ENCODE data around the genes SAE1, C5AR2, EHD2 and SELENOW.

DNA sequence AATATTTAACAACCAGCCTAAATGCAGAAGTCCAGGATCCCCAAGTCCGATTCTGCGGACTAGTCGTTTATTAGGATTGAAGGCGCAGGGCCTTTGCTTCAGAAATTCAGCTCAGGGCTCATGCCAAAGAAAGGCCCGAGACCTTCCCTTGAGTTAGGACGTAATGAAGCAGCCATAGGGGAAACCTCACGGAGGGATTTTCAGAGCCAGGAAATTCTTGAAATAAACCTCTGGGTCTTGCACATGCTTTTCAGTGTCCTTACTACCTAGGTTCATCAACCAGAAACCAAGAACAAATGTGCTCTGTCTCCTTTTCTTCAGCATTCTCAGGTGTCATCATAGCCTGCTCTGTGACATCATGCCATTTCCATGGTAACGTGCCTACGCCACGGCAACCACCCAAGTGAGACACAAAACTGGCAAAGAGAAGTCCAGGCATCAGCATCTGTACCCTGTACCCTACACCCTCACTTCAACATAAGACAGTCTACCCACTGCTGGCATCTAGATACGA is 13.5 kb downstream of the ZC3H4 start:
- PRO-cap = no peak

DNA sequence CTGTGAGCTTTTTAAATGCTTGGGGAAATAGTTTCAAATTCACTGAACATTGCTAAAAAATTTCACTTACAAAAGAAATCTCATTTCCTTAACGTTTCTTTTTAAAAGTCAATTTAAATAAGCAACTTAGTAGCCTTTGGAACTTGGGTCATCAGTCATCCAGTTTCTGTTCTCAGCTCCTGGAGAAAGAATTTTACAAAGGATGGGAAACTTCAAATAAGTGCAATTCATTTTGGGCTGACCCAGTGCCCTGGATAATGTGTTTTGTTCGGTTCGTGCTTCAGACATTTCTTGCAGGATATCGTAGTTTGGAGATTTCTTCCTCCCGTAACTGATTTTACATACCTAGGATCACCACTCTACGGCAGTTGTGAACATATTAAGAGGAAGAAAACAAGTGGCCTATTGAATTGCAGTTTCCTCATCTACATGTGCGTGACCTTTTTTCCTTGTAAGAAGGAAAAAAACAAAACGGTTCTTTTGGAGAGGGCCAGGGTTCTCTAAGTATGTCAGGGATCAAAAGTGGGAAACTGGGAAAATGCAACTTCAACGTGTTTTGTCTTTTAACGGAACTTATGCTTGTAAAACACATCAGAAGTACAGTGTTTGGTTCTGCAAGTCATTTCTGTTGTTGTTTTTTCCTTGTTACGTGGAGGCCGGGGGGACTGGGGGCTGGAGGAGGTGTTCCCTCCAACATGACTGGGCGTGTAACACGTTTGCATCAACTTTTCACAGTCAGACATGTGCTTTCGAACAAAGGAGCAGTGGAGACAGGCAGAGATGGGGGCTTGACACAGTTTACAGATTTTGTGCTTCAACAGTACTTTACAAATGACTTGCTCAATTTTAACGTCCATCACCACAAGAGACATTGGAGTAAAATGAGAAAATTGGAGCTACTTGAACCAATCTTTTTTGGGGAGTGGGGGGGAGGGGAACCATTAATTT is 4.0 kb downstream of the ZC3H4 start:
- PRO-cap = no peak

DNA sequence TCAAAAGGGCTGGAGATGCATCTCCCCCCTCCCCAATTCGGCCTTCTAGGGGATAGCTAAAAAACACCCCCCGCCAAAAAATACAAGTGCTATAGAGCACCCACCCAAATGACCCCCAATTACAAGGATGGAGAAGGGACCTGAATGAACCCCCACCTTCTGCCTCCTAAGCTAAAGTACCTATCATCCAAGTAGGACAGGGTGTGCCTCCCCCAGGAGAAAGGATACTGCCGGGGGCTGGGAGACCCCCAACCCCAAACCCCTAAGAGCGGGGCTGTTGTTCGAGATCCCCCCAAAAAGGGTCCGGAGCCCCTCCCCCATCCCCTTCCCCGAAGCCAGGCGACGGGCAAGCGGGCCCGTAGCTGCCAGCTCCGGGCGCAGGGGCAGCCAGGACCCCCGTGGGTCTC is 1.9 kb downstream of the ZC3H4 start:
- PRO-cap = no peak

GRCh38 chr19:47130459-47131400 is at the start of gene SAE1:
TSS of gene SAE1 (plus strand) at chr19:47130835.
- PRO-cap = unidirectional peak, plus-strand start at chr19:47130778; unidirectional peak, plus-strand start at chr19:47130889

DNA sequence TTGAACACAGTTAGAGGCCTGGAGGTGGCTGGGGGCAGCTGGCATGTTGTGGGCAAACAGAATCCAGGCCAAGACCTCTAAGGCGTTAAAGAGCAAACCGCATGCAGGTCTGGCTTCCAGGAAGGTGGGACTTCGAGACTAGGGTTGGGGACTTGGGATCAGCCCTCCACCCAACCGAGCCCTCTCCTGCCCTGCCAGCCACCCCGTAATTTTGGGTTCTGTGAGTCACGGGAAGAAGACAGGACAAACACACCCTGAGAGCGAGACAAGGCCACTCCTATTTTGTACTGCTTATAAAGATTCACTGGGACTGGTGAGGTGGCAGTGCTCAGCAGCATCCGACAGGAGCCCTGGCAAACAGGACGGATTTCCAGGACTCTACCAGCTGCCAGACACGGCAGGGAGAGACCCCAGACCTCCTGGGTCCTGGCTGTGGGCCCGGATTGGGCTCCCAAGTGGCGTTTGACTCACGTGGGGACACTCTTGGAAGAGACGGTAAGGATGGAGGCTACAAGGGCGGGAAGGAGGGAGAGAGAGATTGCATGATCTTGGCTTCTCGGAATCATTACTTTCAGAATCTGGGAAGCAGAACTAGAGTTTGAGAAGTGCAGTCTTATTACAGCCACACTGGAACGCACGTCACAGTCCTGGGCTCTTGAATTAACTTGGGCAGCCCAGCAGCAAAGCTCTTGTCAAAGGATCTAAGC is at the start of gene C5AR2:
Gene C5AR2 (plus strand): TSS at position 321 of the 707 bp plus-strand sequence.
- PRO-cap = bidirectional peak, plus-strand start at position 321 of the sequence, minus-strand start at position 122 of the sequence; bidirectional peak, plus-strand start at position 610 of the sequence, minus-strand start at position 567 of the sequence

GRCh38 chr19:47351320-47352092 is 2.4 kb downstream of the DHX34 start:
- PRO-cap = no peak

GRCh38 chr19:47492694-47493858 is 9.1 kb upstream of the KPTN start:
- PRO-cap = bidirectional peak, plus-strand start at chr19:47493072, minus-strand start at chr19:47492779

- PRO-cap = no peak
Measured at GRCh38 chr19:47500971-47501883, 13.6 kb downstream of the NAPA start.

GRCh38 chr19:47509956-47511058 is 4.6 kb downstream of the NAPA start:
- PRO-cap = no peak

DNA sequence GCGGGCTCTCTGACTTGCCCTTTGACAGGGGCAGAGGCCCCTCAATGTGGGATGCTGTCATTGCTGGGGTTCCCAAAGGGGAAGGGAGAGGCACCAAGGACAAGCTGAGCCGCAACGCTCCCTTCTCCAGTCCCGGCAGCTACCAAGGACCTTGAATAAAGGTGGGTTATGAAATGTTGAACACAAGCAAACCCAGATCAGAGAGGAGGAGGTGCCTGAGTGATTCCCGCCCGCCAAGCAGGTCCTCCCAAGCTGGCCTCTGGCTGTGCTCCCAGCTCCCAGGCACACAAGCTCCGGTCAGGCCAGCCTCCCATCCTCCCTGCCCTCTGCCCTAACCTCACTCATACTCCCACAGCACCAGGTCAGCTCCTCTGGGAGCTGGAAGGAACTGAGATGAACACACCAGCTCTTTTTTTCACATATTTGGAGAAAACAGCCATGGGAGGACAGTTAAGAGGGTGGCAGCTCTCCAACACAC is 3.8 kb downstream of the NAPA start:
- PRO-cap = bidirectional peak, plus-strand start at position 360 of the sequence, minus-strand start at position 157 of the sequence

GRCh38 chr19:47511581-47512126 is 3.2 kb downstream of the NAPA start:
- PRO-cap = no peak

DNA sequence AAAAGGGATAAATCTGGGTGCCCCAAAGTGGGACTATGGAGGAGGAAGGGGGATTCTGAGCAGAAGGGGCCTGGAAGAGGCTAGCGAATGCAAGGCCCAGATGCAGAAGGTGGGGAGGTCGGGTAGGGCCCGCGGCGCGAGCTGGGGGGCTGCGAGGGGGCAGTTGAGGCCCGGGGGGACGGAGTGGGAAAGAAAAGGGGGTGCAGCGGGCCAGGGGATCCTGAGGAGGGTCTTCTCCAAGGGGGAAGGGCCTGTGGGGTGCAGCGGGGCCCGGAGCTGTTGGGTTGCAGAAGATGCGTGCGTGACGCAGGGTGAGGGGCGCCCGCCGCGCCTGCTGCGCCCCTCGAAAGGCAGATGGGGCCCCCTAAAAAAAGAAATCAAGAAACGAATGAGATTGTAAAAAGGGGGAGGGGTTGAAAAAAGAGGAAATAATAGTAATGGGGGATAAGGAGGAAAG is 327 bp downstream of the ZNF541 start:
- PRO-cap = no peak

GRCh38 chr19:47658577-47659338 is 49.8 kb downstream of the BICRA start:
- PRO-cap = no peak

DNA sequence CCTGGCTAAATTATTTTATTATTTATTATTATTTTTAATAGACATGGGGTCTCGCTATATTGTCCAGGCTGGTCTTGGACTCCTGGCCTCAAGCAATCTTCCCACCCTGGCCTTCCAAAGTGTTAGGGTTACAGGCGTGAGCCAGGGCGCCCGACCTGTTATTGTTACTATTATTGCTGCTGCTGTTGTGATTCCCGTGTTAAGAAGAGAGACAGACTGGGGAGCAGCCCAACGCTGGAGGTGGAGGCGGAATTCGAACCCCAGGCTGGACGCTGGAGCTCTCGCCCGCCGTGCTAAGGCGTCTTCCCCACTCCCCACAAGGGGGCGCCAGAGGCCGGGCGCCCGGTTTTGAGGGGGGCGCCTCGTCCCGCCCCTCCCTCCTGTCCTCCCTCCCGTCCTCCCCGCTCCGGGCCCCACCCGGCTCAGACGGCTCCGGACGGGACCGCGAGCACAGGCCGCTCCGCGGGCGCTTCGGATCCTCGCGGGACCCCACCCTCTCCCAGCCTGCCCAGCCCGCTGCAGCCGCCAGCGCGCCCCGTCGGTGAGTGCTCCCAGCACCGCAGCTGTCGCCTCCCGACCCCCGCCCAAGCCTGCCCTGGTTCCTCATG is at the start of gene EHD2:
Gene EHD2 (plus strand): TSS at position 425 of the 608 bp plus-strand sequence.
- PRO-cap = unidirectional peak, plus-strand start at position 425 of the sequence

DNA sequence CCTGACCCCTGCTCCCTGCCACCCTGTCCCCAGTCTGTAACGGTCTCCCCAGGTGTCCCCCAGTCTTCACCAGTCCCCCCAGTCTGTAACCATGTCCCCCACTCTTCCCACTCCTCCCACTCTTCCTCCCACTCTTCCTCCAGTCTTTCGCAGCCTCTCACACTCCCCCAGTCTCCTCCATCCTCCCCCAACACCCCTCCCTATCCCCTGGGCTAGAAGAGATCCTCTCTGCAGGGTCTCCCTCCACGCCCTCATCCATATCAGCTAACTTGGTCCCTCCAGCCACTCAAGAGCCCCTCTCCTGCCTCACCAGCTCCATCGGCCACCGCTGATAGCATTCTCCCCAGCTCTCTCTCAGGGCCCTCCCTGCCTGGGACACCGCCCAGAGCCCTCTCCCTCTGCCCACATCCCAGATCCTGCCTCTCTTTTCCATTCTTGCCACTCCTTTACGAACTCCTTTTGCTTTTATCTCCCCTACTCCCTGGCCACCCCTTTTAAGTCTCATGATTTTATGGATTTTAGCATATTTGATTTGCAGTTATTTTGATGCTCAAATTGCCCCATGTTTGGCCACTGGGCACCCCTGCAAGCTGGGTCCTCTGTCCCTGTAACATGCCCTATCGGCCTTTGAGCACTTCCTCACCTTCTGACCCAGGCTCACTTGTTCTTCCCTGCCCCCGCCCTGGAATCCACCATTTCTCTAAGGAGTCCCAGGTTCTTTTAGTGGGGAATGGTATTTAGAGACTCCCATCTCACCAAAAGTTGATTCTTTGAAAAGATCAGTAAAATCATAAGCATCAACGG is 586 bp downstream of the EHD2 start:
- PRO-cap = no peak

GRCh38 chr19:47752282-47752793 is 7.0 kb downstream of the NOP53 start:
- PRO-cap = no peak

DNA sequence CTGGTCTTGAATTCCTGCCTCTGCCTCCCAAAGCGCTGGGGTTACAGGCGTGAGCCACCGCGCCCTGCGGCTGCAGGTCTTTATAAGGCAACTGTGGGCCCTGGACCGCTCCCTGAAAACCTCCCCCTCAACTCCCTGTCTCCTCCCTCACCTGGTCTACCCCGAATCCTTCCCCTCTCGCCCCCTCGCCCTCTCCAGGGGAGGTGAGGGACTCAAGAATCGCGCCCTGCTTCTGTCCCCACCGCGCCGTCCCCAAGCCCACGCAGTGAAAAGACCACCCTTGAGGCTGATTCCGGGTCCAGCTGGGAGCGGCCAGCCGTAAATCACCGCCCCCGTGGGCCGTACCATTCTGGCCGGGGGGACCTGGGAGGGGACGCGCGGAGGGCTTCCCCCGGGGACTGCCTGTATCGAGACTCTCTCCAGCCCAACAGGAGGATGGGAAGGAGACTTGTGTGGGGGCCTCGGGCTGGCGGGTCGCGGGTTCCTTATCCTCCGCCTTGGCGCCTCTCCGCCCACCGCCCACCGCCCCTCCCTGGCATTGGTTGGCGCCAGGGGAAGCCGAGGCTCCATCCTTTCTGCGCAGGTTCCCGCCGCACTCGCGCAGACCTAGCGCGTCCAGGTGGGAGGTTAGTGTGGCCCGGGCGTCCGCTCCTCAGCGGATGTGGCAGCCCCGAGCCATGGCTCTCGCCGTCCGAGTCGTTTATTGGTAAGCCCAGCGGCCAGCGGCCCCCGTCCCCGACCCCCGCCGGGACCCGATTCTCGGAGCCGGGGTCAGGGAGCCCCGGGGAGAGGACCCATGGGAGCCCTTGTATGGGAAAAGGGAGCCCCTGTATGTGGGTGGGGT is at the start of gene SELENOW:
Gene SELENOW (plus strand): TSS at position 595 of the 844 bp plus-strand sequence.
- PRO-cap = bidirectional peak, plus-strand start at position 603 of the sequence, minus-strand start at position 294 of the sequence

- PRO-cap = no peak
Measured at GRCh38 chr19:47863291-47864220, 4.5 kb downstream of the TPRX2 start.

DNA sequence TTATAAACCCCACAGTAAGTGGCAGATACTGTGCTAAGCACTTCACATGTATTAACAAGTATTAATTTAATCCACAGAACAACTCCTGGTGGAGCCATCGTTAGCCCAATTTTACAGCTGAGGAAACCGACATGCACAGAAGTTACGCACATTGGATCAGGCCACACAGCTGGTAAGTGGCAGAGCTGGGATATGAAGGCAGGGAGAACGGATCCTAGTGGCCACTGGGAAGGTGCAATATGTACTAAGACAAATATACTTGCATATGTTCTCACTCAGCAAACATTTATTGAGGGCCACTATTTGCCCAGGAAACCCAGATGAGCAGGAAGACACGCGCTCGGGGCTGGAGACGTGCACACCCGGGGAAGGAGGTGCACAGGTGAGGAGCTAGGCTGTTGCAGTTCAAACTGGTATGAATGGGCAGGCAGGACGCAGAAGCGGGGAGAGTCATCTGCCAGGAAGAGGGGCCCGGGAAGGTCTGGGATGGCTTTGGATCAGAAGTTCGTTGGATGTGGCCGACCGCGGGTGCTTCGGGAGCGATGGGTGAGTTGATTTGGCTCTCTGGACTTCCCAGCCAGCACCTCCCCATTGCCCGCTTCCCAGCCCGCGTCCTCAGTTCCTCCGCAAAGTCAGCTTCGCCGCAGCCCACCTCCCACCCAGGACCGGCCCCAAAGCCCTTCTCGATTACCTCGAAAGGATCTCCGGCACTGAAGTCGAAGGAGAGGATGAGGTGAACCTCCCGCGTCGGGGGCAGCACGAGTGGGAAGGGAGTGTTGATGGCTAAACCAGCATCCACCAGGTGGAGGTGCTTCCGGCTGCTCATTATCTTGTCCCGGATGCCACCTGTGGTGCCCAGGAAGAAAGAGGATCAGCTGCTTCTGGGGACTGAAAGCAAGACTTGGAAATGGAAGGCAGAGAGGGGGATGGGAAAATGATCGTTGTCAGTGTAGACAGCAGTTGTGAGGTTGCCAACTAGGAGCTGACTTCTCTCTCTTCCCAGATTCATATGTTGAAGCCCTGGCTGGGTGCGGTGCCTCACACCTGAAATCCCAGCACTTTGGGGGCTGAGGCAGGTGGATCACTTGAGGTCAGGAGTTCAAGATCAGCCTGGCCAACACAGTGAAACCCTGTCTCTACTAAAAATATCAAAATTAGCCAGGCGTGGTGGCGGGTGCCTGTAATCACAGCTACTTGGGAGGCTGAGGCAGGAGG is 17.8 kb upstream of the CABP5 start:
- PRO-cap = no peak

DNA sequence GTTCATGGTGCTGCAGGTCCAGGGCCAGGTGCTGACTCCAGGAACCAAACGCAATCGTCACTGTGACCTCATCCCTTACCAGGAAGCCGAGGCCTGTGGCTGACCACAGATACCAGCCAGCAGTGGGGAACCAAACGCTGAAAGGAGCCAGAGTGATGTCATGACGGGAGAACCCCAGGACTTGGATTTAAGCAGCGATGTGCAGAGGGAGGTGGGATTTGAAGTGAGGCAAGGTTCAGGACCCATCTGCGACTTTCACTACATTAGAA is 24.9 kb downstream of the CARD8 start:
- PRO-cap = no peak